Airway epithelial cell (primary cell): ENCODE measurements around a stretch of chr2.

GRCh38 chr2:134410616-134411561, 157.0 kb downstream of the MGAT5 start:
- RAMPAGE, long total RNA, result no peak

GRCh38 chr2:134433980-134434152, 180.0 kb downstream of the MGAT5 start:
- RAMPAGE, long total RNA, result no peak

DNA sequence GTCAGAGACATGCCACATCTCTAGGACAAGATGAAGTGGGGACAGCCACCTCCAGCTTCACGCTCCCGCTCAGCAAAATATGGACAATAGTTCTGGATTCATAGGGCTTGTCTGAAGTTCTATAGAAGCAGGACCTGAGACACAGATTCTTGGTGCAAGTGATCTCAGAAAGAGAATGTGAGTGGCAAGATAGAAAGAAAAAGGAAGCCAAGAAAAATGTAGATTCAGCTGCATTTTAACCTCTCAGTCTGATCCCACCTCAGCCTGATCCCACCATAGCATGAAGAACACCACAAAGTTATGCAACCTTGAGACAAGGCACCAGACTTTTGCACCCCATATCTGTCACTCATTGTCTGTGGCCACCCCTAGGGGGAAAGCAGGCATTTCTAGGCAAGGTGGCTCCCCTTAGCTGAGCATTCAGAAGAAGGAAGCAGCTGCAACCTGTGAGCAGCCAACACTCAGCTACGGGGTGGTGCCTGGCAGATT, 20.3 kb upstream of the TMEM163 start:
- RAMPAGE, long total RNA, result no peak

DNA sequence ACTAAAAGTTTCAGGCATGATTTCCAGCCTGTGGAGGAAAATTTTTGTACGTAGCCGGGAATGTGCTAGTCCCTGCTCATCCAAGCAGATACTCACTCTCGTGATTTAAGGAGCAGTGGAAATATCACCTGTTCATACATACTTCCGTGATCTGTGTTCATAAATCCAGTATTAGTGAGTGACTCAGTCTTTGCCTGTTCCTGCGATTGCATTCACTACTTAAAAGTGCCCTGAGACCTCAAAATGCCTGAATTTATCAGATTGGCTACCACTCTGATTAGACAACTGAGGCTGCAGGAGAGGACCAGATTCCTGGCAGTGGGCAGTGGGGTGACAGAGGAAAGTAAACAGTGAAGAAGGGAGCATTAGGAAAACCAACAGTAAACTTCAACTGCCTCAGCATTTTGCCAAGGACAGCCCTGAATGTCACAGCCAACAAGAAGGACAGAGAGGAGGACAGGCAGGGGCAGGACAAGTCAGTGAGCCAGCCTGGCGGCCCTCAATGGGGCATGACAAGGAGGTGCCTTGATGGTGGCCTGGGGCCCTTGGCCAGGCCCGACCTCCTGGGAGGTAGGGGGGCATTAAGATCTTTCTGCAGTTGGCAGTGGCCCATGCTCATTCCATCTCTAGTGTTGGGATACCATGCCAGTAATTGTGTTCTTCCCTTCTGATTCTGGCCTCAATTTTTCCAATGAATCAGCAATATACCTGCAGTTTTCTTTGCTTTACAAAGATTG, 24.2 kb downstream of the ACMSD start:
- RAMPAGE, long total RNA, result no peak

GRCh38 chr2:134933014-134933699, 14.5 kb downstream of the CCNT2 start:
- RAMPAGE, long total RNA, result no peak

- RAMPAGE, long total RNA, result no peak
Measured at GRCh38 chr2:135754057-135754472, 12.4 kb downstream of the UBXN4 start.

GRCh38 chr2:135755099-135755861, 13.6 kb downstream of the UBXN4 start:
- RAMPAGE, long total RNA, result no peak

DNA sequence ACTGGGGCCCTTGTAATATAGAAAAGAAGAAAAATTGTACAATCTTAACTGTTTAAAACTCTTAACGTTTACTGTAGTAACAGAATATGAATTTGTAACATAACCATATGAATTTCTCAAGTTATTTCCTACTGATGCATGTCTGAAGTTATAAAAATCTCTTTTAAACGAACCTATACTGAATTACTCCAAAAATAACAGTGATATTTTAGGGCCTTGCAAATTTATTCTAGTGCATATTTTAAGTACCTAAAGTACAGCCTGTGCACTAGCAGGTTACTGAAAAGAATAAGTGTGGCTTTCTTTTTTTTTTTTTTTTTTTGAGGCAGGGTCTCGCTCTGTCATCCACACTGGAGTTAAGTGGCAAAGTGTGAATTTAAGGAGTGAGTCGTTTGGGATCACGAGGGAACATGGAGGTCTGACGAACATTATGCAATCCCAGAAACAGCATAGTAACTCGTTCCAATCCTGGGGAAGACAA, 30.7 kb upstream of the MCM6 start:
- RAMPAGE, long total RNA, result no peak

DNA sequence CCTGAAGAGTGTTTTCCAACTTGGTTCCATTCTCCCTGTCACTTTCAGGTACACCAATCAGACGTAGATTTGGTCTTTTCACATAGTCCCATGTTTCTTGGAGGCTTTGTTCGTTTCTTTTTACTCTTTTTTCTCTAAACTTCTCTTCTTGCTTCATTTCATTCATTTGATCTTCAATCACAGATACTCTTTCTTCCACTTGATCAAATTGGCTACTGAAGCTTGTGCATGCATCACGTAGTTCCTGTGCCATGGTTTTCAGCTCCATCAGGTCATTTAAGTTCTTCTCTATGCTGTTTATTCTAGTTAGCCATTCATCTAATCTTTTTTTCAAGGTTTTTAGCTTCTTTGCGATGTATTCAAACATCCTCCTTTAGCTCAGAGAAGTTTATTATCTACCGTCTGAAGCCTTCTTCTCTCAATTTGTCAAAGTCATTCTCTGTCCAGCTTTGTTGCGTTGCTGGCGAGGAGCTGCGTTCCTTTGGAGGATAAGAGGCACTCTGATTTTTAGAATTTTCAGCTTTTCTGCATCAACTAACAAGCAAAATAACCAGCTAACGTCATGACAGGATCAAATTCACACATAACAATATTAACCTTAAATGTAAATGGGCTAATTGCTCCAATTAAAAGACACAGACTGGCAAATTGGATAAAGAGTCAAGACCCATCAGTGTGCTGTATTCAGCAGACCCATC, 47.2 kb downstream of the DARS1 start:
- RAMPAGE, long total RNA, result no peak

- RAMPAGE, long total RNA, result no peak
Measured at GRCh38 chr2:136024890-136026214, 39.9 kb upstream of the DARS1 start.

DNA sequence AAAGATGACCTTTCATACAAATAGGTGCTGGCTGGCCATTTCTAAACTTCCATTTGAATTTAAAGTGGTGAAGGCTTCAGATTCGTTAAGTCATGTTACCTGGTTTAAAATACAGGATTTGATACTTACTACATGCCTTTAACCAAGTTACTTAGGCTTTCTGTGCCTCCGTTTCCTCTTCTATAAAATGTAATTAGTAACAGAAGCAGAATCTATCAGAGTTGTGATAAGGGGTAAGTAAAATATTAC, 4.0 kb downstream of the CXCR4 start:
- RAMPAGE, long total RNA, result no peak

- RAMPAGE, long total RNA, result no peak
Measured at GRCh38 chr2:136127202-136128035, 9.5 kb upstream of the CXCR4 start.

DNA sequence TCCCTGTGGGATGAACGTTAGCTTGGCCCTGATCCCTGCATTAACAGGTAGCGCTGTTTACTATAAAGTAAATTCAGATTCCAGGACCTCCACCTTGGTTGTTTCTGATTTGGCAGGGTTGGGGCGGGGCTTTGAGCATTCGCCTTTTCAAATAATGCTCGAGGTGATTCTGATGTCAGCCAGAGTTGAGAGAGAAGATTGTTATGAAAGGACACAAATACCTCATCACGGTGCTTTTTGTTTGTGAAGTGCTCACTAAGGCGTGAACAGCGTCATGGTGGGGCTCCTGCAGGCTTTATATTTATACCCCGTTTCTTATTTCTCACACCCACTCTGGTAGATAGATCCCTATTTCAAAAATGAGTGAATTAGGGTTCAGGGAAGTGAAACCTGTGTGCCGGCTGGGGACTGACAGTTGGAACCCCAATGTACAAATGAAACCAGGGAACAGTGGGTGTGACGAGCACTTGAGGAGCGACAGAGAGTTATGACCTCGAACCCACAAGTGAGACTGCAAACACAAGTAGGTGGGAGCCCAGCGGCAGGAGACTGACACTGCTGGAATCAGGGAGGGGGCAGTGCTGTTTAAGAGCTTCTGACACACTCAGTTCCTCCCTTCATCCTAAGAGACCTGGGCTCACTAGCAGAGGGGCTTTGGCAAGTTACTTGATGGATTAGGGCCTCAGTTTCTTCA, 14.2 kb upstream of the CXCR4 start:
- RAMPAGE, long total RNA, result no peak

- RAMPAGE, long total RNA, result no peak
Measured at GRCh38 chr2:136253380-136254114, 135.6 kb upstream of the CXCR4 start.

DNA sequence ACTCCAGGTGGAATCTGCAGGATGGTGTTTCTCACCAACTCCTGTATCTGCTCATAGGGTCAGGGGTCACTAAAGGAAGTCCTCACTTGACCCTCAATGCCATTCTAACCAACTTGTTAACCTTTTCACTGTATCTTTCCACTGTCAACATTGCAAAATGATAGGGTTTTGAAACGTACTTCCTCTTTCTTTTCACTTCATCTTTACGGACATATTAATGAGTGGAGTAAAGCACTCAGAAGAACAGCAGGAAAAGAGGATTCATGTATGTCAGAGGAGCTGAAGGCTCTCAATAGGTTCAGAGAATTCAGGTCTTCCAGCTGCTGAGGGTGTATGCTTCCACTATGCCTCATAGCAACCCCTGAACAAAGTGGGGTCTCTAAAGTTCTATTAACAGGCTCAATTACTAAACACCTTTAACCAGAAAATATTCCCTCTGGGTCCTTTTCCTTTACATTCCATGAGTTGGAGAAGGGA, 207.2 kb upstream of the CXCR4 start:
- RAMPAGE, long total RNA, result no peak

DNA sequence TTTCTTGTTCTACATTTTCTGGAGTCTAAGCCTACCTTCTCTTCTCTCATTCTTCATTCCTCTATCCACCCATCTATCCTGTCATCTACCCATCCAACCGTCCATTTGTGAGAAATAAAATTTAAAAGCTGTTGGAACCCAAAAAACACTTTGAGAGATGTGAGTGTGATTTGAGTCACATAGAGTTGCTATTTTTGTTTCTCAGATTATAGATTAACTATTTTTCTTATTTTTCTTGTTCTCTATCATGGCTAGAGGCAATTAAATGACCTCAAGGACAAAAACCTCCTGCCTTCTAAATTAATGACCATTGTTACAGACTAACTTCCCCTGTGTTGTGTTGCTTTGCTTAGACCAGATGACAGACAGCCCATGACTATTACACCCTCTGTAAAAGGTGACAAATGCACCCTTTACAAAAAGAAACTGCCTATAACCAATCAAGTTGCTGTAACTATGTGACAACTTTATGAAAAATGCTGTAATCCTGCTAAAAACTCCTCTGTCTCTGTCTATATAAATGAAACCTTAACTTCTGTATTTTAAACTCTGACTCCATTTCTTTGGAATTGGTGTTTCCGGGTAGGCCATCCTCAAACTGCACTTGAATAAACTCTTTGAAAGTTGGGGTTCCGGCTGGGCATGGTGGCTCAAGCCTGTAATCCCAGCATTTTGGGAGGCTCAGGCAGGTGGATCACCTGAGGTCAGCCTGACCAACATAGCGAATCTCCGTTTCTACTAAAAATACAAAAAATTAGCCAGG, 208.0 kb upstream of the CXCR4 start:
- RAMPAGE, long total RNA, result no peak

GRCh38 chr2:136326894-136328135, 209.4 kb upstream of the CXCR4 start:
- RAMPAGE, long total RNA, result no peak

- RAMPAGE, long total RNA, result no peak
Measured at GRCh38 chr2:136389674-136390466, 271.9 kb upstream of the CXCR4 start.

GRCh38 chr2:136863680-136864156, 98.4 kb downstream of the THSD7B start:
- RAMPAGE, long total RNA, result no peak

- RAMPAGE, long total RNA, result no peak
Measured at GRCh38 chr2:140785727-140786336, 1345.0 kb downstream of the LRP1B start.